Metastatic Pancreatic Carcinoma in the Ovary (tissue), 1 donor: ENCODE data around the gene FBRSL1.

DNA sequence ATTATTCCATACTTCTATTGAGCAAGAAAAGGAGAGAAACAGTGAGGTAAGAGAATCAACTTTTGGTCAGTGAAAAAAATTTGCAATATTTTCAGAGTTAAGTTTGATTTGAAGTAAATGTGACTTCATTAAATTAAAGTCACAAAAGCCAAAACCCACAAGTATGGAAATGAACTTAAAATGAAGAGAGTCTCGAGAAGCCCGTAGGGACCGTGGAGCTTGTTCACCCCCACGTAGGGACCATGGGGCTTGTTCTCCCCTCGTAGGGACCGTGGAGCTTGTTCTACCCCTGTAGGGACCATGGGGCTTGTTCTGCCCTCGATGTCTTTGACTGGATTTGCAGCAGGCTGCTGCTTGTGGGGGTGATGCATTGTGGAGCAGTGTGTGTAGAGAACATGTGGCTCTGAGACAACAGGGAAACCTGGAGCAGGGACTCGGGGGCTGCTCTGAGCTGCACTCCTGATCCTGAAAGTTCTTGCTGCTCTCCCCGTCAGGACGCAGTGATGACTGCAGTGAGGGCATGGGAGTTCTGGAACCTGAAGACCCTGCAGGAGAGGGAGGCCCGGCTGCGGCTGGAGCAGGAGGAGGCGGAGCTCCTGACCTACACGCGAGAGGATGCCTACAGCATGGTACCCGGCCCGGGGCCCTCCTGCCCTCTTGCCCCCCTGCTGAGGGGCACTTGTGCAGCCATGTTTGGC, 94.1 kb downstream of the EP400 start:
- PRO-cap, result no peak

GRCh38 chr12:132050922-132051484, 93.1 kb downstream of the DDX51 start:
- PRO-cap, result no peak

DNA sequence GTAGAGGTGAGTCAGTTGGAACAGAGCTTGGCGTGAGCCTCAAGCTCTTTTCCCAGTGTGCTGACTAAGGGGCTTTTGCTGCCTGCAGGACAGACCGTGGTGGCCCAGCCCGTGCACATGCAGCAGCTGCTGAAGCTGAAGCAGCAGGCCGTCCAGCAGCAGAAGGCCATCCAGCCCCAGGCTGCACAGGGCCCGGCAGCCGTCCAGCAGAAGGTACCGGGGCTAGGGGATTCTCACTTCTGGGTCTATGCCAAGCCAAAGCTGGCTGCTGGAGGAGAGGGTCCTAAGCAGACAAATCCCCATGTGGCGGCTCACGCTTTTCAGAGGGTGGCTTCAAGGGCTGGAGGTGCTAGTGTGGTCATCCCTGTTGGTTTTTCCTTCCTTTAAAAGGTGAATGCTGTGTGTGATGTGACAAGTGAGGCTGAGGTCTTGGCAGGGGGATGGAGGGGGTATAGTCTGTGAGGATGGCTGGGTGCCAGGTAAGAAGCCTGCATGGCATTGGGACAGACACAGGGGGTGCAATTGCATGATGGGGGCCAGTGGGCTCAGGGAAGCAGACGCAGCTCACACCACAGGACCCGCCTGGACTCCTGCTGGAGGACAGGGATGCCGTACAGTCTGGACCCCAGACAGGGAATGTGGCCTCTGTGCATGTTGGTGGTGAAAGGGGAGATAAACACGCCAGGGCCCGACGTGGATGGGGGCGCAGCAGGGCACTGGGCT, 76.7 kb downstream of the DDX51 start:
- PRO-cap, result no peak

DNA sequence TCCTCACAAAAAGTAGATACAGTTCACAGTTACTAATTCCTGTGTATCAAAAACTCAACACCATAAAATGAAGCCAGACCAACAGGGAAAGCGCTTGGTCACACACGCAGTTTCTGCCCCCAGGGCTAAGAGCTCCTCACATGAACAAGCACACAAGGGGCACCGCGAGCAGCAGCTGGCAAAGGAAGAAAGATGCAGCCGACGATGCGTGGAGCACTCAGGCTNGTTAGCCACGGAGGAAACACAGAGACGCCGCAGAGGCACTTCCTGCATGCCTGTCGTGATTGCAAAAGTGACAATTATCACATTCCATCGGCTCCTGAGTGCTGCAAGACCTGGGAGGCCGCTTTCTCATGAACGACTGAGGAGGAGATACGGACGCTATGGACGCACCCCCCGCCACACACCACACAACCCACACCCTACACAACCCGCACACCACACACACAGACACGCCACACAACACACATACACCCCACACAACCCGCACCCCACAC, 78.2 kb downstream of the NOC4L start:
- PRO-cap, result no peak

DNA sequence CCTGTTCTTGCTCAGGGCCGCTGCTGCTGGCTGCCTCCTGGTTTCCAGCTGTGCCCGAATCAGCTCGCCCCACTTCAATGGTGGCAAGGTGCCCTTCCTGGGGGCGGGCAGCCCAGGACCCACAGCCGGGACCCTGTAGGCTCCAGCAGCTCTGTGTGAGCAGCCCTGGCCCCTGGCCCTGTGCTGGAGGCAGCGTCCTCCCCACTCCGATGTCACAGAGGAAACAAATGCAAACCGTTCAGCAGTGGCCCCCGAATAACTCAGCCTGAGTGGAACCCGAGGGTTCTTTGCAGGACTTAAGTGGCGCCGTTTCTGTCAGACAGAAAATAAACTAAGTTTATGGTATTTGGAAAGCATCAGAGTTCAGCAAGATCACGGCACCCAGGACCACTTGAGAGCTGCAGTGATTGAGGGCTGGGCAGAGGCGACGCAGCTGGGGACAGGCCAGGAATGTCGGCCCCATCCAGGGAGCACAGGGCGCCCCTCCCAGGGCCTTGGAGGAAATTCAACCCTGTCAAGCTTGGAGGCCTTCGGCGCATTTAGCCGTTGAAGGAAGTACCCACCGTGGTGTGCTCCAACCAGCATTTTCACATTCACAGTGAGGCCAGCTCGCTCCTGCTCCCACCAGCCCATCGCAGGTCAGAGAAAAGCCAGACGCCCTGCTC, 55.9 kb downstream of the GALNT9 start:
- PRO-cap, result no peak

- PRO-cap, result no peak
Measured at GRCh38 chr12:132451150-132451646, 38.8 kb upstream of the FBRSL1 start.

GRCh38 chr12:132453449-132453893, 36.5 kb upstream of the FBRSL1 start:
- PRO-cap, result no peak

DNA sequence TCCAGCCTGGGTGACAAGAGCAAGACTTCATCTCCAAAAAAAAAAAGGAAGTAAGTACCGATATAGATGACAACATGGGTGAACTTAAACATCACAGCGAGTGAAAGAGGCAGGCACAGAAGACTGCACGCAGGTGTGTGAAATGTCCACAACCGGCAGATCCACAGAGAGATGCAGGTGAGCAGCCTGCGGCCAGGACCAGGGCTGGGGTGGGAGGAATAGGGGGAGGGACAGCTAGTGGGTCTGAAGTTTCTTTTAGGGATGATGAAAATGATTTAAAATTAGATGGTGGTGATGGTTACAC, 22.0 kb upstream of the FBRSL1 start:
- PRO-cap, result no peak

DNA sequence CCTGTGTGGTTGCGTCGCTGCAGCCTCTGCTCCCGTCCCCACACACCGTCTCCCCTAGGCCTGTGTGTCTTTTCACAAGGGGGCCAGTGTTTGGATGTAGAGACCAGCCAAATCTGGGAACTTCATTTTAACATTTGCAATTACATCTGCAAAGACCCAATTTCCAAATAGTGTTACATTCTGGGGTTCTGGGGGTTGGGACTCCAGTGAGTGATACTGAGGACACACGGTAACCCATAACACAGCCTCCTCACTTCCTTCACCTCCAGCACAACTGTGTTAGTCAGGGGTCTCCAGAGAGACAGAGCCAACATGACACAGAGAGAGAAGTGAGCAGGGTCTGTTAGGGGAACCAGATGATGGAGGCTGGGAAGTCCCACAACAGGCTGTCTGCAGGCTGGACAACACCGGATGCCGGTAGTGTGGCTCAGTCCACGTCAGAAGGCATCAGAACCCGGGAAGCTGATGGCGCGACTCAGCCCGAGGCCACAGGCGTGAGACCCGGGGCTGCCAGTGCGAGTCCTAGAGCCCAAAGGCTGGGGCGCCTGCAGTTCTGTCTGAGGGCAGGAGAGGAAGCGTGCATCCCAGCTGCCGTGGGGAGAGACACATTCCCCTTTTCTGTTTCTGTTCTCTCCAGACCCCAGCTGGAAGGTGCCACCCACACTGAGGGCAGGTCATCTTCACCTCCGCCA, 8.2 kb upstream of the FBRSL1 start:
- PRO-cap, result no peak

GRCh38 chr12:132489575-132490399, at the start of gene FBRSL1:
Gene FBRSL1 (plus strand): TSS chr12:132490151.
- PRO-cap, result bidirectional peak, plus-strand start at chr12:132490154, minus-strand start at chr12:132489822

DNA sequence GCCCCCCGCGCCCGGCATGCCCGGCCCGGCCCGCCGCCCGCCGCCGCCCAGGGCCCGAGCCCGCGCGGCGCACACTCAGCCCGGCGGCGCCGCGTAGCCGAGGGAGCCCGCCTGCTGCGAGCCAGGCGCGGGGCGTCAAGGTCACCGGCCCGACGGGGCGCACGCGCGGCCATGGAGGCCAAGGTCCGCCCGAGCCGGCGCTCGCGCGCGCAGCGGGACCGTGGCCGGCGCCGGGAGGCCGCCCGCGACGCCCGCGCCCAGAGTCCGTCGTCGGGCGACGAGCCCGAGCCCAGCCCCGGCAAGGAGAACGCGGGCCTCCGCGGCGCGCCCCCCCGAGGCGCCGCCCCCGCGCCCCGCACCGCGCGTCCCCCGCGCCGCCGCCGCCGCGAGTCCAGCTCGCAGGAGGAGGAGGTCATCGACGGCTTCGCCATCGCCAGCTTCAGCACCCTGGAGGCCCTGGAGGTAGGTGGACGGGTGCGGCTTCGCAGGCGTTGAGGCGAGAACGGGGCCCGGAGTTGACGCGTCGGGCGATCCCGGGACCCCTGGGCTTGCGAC, 526 bp downstream of the FBRSL1 start:
- PRO-cap, result no peak

GRCh38 chr12:132516799-132517982, 27.2 kb downstream of the FBRSL1 start:
- PRO-cap, result no peak

DNA sequence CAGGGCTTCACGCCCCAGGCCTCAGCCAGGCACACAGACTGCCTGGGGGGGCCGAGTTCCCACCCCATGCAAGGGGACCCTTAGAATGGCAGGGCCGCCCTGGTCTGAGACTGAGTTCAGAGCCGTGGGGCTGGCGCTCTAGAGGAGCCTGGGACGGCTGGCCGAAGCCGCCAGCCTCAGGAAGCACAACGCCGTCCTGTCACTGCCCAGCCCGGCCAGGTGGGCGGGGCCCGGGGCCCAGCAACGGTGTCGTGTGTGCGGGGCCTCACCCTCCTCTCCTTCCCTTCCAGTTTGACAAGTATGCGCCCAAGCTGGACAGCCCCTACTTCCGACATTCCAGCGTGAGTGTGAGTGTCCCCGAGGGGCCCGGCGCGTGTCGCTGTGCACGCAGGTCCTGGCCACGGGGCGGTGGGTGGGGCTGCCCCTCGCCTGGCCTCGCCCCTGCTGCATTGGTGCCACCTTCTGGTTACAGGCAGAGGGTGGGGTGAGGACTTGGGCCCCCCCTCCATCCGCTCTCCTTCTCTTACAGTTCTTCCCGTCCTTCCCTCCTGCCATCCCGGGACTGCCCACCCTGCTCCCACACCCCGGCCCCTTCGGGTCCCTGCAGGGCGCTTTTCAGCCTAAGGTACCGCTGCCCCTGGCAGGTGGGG, 38.3 kb downstream of the LRCOL1 start:
- PRO-cap, result no peak

GRCh38 chr12:132593818-132594336, 16.5 kb downstream of the LRCOL1 start:
- PRO-cap, result bidirectional peak, plus-strand start at chr12:132594268, minus-strand start at chr12:132594039

- PRO-cap, result bidirectional peak, plus-strand start at chr12:132602741, minus-strand start at chr12:132602717
Measured at GRCh38 chr12:132602327-132602808, 8.0 kb downstream of the LRCOL1 start.

DNA sequence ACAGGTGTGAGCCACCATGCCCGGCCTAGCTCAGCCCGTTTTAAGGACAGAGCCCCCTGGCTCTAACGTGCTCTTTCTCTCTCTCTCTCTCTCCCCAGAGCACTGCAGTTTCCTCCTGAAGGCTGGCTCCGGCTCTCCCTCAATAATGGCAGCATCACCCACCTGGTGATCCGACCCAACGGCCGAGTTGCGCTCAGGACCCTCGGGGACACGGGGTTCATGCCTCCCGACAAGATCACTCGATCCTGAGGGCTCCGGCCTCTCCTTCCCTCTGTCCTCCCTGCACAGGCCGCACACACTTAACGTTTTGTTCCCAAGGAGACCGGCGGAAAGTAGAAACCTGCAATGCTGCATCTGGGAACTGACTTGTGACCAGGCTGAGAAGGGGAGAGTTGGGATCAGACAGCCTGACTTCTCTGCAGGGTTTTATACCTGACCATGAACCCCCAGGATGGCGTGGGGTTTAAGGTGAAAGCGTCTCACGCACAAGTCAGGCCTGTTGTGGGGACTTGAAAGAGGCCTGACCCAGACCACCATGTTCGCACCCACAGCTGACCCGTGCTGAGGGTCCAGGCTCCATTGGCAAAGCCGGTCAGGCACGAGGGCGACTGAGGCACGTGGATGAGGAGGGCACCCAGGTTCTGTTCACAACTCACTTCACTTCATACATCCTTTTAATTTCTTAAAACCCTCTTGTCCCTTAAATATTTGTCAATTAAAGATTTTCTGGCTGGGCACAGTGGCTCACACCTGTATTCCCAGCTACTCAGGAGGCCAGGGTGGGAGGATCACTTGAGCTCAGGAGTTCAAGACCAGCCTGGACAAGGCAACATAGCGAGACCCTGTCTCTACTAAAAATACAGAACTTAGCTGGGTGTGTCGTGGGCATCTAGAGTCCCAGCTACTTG, 10.2 kb downstream of the PGAM5 start:
- PRO-cap, result no peak

DNA sequence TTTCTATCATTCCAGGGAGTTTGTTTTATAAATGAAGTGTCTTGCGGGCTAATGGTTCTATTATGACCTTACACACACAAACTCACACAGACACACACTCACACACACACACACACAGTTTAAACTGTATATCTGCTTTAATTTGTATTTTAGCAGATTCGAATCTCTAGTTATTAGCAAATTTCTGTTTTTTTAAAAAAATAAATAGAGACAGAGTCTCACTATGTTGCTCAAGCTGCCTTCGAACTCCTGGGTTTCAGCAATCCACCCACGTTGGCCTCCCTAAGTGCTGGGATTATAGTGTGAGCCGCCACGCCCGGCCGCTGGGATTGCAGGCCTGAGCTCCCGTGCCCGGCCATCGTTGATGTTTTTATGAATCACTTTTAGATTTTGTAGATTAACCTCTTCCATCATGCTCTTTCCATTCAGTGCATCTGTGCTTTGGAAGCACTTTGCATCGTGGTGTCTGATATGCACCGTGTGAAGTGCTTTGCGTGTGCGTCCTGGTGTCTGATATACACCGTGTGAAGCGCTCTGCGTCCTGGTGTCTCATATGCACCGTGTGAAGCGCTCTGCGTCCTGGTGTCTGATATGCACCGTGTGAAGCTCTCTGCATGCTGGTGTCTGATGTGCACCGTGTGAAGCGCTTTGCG, 20.9 kb downstream of the PGAM5 start:
- PRO-cap, result no peak

GRCh38 chr12:132847236-132848376, 18.9 kb upstream of the GOLGA3 start:
- PRO-cap, result no peak

- PRO-cap, result no peak
Measured at GRCh38 chr12:132888796-132889540, 1.6 kb upstream of the CHFR start.

GRCh38 chr12:133082876-133083563, 2.3 kb downstream of the ZNF140 start:
- PRO-cap, result no peak